Parietal lobe (tissue), 2 donors: ENCODE results near the genes SMIM14 and RHOH.

- RAMPAGE, long total RNA, result no peak
Measured at GRCh38 chr4:38869522-38869918, 1.9 kb downstream of the FAM114A1 start.

DNA sequence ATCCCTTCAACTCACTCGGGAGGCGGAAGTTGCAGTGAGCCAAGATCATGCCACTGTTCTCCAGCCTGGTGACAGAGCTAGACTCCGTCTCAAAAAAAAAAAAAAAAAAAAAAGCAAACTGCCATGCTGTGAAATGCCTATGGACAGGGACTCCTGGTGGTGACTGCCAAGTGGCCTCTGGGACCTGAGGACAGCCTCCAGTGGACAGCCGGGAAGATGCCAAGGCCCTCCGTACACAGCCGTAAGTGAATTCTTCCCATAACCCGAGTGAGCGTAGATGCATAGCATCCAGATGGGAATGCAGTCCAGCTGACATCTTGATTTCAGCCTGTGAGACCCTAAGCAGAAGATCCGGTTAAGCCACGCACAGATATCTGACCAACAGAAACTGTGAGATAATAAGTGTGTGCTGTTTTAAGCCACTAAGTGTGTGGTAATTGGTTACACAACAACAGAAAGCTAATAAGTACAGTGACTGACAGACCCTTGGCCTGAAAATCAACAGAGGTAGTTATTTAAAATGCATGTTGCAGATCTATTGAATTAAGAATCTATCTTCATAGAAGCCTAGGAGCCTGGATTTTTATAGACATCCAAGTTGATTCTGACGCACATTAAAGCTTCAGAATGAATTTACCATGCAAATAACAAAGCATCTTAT is 55.9 kb downstream of the TMEM156 start:
- RAMPAGE, long total RNA, result no peak

GRCh38 chr4:39028407-39028668 is 3.9 kb downstream of the TMEM156 start:
- RAMPAGE, long total RNA, result no peak

- RAMPAGE, long total RNA, result no peak
Measured at GRCh38 chr4:39043444-39044255, 11.4 kb upstream of the TMEM156 start.

GRCh38 chr4:39341225-39341520 is 25.0 kb downstream of the RFC1 start:
- RAMPAGE, long total RNA, result no peak

GRCh38 chr4:39422111-39422602 is 15.4 kb downstream of the KLB start:
- RAMPAGE, long total RNA, result no peak

DNA sequence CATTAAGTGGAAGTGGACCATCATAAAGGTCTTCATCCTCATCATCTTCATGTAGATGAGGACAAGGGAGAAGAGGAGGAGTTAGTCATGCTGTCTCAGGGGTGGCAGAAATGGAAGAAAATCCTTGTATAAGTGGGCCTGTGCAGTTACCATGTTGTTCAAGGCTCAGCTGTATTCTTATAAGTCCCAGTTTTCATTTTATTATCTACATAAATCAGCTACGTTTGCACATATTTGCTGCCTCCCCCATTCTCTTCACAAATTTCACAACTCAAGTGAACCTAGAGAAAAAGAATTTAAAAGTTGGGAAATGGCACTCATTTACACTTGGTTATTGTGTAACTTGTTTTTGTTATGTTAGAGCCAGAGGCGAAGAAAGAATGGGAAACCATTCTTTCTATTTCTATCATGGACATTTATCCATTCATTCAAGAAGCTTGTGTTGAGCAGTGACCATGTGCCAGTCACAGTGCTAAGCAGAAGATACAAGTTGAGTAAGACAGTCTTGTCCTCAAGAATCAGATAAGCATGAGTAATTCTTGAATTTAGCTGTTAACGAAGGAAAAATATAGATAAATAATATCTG is 13.5 kb downstream of the LIAS start:
- RAMPAGE, long total RNA, result no peak

GRCh38 chr4:39637881-39637997 is 926 bp downstream of the SMIM14 start:
- RAMPAGE, long total RNA, result no peak

- RAMPAGE, long total RNA, result start-site peak on the plus strand at chr4:39639136-39639160, 34 and 7 reads in 2 replicates
Measured at GRCh38 chr4:39638377-39639420, at the start of gene SMIM14. Gene SMIM14 (minus strand): TSS chr4:39638865.

- RAMPAGE, long total RNA, result no peak
Measured at GRCh38 chr4:39706372-39706957, 8.5 kb downstream of the UBE2K start.

DNA sequence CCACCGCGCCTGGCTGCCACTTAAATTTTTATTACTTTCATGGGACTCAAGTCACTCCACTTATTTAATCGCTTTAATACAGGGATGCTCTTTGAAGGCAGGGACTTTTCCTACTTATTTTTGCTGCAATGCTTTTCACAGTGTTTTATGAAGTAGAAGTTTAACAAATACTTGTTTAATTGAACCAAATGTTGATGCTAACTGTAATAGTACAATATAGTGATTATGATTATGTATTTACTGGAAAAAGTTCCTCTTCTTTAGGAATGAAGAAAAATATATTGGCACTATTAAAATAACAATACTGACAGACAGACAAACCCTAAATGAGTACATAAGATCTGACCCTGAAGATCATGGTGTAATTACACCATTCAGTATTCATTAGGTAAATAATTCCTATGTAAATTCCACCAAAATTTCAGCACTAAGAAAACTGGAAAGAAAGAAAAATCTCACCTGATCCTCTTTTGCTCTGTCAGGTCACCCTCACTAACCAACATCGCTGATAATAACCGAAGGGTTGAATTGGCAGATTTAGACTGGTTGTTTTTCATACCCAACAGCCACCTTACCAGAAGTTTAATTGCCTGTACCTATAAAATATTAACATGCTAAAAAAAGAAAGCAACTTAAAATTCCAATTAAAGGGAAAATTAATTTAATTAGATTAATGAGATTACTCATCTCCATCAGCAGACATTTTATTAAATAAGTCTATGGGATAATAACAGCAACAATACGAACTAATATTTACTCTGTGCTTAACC is 111.1 kb downstream of the PDS5A start:
- RAMPAGE, long total RNA, result no peak

GRCh38 chr4:40058696-40059199 is 2.1 kb downstream of the N4BP2 start:
- RAMPAGE, long total RNA, result no peak

DNA sequence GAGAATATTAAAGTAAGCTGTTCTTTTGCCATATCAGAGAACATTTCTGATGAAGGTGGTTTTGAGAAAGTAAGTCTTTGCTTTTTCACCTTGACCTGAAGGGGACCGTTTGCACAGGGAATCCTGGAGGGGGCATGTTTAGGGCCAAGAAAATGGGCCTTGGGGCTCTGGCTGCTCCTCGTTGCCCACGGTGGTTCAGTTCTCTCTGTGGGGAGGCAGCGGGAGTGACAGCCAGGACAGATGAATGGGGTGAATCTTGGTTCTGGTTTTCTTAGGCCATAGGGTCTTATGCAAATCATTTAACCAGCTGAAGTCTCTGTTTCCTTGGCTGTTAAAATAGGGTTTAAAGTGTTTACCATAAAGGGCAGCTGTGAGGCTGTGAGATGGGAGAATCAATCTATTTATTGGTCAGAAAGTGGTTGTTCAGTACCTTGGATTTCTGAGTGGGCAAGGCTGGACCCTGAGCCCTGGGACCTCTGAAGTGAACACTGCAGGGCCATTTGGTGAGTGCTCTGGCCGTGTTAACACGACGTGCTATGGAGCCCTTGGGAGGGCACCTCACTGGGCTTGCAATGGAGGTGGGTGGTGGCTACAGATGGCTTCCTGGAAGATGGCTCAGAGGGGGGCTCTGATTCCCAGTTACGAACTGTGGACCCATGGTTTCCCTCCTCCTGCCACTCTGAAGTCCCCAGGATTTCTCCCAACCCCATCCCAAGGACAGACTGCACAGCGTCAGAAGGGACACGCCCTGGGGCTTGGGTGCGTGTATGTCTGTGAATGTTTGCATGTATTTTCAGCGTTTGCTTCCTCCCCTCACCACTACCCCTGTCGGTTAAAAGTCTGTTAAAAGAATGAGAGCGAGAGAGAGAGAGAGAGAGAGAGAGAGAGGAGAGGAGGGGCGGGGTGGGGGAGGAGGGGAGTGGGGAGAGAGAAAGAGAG is 3.9 kb upstream of the RHOH start:
- RAMPAGE, long total RNA, result no peak

- RAMPAGE, long total RNA, result no peak
Measured at GRCh38 chr4:40196636-40197401, at the start of gene RHOH. Gene RHOH (plus strand): TSS chr4:40197031.

DNA sequence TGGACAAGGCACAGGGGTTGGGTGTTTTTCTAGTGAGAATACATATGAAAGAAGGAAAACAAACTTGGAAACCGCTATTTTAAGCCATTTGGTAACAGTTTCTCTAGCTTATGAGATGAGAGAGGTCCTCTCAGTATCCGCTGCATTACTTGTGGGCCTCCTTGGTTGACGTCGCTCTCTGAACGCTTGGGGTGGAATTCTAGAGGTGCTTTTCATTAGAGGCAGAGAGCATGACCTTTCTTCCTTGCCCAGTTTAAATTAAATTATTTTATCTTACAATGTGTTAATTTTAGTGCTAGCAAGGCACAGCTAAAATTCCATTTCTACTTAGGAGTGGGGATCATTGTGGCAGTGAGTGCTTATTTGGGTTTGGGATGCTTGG is 2.6 kb downstream of the RHOH start:
- RAMPAGE, long total RNA, result no peak

DNA sequence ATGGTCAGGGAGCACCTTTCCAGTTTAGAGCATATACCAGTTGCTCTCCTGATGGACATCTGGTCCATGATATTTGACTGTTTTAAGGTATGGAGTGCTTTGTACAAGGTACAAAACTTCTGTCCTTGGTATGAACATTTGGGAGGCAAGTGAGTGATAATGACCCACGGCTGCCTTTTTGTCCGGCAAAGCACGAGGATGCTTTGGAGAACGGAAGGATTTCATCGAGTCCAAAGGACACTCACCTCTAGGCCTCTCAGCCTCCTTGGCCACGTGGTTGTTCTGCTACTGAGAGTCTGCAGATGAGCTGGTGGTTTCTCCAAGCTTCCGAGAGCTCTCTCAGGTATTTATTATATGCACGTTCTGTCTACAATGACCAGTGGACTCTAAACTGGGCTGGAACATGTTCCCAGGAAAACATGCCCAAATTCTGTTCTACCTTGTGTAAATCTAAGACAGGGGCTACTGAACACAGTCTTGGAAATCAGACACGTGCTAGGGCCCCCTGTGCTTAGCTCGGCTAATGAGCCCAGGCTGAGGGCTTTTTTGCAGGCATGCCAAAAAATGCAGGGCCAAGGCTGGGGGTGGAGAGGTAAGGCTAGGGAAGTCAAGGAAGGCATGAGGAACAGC is 21.2 kb downstream of the RHOH start:
- RAMPAGE, long total RNA, result no peak

DNA sequence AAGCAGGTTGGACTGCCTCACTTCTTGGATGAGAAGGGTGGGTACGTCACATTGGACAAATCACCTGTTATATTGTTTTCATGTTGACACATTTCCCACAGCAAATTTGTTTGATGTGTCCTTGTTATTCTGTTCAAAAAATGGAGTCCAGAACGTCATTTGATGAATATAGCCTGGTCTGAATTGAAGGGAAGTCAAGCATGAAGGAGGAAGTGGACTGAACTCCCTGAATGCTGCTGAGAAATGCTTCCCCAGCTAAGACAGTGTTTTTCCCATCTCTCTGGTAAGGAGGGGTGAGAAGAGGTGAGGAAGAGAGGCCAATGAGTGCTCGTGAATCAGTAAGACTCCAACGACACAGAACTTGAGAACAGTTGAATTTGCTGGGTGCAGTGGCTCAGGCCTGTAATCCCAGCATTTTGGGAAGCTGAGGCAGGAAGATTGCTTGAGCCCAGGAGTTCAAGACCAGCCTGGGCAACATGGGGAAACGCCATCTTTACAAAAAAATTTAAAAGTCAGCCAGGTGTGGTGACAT is 127.4 kb downstream of the RBM47 start:
- RAMPAGE, long total RNA, result no peak

DNA sequence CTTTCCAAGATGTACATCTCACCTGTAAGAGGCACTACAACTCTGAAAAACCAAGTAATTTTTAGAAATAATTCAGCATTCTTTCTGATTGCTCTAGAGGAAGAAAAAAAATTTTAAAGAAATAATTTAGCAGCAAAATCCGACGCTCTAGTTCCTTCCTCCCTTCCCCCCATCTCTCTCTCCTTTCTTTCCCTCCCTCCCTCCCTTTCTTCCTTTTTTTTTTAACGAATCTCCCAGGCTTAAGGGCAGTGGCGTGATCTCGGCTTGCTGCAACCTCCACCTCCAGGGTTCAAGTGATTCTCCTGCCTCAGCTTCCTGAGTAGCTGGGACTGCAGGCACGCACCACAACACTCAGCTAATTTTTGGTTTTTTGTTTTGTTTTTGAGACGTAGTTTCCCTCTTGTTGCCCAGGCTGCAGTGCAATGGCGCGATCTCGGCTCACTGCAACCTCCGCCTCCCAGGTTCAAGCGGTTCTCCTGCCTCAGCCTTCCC is 75.0 kb downstream of the RBM47 start:
- RAMPAGE, long total RNA, result no peak

GRCh38 chr4:40573924-40574351 is 55.7 kb downstream of the RBM47 start:
- RAMPAGE, long total RNA, result no peak

DNA sequence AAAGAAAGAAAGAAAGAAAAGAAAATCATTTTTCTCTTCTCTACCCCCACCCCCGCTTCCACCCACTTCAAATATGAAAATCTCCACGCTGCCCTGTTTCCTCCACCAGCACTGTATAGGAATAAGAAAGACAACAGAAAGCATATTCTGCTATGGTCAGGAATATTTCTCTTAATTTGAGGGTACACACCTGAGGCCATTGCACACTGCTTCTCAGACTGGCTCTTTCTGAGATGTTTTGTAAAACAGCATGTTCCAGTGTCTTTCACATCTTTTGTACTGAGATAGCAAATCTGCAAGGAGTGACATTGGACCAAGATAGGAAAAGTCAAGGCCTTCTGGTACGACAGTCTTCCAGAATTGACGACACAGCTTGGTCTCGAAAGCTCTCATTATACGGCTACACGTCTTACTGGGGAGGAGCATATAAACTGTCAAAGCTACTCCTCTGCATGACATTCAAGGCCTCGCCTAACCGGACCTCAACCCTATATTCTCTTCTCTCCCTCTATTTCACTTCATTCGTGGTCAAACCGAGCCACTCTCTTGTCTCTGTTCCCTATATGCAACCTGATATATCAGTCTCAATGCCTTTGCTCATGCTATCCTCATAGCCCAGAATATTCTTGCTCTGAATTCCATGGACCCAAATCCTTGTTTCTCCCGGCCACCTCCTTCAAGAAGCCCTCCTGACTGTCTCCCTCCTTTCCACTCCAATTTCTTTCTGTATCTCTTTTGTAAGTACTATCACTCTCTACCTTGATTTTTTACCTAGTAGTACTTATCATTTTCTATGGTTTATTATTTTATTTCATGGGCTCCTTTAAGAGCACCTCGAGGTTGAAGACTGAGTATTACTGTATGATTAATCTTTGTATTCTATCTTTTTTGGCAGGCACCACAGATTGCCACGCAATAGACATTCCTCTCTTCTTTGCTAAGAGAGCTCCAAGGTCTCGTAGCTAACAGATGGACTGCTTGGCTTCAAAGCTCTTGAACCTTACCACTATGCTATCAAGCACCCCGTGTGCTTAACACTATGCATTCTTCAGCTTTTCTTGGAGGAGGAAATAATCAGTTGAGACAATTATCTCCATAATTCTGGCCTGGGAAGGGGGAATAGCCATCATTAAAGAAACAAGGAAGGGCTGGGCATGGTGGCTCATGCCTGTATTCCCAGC is 35.2 kb downstream of the RBM47 start:
- RAMPAGE, long total RNA, result no peak